ENCODE results near the genes WWTR1, RNF13 and IGSF10.

DNA sequence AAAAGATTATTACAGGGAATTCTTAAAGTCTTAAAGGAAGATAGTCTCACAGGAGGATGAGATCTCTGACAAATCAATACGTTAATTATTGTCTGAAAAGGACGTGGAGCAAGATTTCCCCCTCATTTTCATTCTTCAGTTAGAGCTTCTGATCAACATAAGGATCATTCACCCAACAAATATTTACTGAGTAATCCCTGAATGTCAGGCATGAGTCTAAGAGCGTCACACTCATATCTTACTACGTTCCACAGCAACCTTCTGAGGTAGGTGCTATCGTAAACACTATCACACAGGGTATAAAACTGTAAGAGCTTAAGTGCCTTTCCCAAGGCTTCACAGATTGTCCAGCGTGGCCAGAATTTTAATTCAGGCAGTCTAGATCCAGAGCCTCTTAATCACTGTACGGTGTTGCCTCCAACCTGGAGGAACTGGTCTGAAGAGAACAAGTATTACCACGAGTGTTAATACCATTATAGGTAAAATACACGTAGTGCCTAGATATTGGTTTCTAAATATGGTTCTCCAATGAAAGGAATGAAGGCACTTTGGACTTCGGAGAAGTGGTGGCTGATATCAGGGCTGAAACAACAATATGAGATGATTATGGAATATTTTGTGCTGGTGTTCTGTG, 10.6 kb upstream of the TM4SF1 start:
- PRO-cap = no peak

- PRO-cap = no peak
Measured at GRCh38 chr3:149615467-149615916, 42.3 kb downstream of the WWTR1 start.

DNA sequence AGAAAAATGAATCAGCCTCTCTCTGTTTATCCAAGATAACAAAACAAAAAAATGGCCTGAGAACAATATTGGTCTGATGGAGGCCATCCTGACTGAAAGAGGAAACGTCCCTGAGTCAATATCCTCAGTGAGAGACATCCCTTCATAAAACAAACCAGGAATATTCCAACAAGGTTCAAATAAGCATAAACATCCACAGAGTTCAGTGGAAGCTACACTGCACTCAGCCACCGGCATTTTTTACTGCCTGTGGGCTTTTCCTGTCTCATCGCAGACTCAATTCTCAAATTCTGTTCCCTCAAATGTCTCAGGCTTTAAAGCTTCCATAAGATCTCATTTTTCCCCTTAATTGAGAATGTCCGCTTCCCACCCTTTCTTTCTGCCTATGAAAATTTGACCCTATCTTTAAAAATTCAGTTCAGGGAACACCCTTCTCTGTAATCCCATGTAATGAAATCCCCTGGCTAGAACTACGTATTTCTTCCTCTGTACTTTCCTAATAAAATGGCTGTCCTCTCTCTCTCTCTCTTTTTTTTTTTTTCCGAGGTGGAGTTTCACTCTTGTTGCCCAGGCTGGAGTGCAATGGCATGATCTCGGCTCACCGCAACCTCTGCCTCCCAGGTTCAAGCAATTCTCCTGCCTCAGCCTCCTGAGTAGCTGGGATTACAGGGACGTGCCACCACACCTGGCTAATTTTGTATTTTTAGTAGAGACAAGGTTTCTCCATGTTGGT, 41.7 kb downstream of the WWTR1 start:
- PRO-cap = no peak

DNA sequence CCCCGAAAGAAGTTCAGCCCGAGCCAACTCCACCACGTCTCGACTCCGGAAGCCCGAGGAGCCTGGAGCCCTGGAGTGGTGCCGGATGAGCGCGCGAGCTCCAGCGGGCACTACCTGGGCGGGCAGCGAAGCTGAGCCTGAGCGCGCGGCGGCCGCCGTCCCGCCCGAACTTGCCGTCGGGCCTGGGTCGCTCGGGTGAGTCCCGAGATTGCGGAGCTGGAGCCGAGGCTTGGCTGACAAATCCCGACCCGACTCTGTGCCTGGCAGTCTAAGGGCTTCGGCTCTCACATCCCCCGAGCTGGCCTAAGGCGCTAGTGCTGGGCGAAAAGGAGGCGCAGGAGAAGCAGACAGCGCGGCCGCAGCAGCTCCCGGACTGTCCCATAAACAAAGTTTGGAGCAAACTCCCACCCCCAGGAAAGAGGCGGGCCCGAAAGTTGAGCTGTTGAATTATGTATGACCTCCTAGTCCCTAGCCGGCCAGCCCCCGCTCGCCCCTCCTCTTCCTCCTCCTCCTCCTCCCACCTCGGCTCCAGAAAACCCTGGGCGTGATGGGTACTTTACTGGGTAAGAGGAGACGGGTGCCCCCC, at the start of gene WWTR1:
Gene WWTR1, minus strand, starts transcription at position 375 of the 586 bp plus-strand sequence.
- PRO-cap = bidirectional peak, plus-strand start at position 287 of the sequence, minus-strand start at position 172 of the sequence; bidirectional peak, plus-strand start at position 531 of the sequence, minus-strand start at position 375 of the sequence

DNA sequence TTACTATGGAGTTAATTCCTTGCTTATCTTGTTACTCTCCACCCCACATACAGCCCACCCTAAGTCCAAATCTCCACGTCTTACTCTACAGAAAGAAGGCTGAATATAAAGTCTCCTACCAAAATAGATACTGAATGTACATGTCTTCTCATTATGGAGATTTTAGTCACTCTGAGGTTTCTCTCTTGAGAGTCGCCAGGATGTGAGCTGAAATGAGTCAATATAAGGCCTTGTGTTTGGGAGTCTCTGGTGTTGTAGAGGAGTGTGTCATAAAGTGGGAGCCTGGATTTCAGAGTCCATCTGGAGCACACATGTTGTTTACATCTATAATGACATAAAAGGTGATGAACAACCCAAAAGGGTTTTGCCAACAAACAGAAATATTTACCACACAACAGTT, 45.2 kb upstream of the WWTR1 start:
- PRO-cap = no peak

- PRO-cap = bidirectional peak, plus-strand start at chr3:149812530, minus-strand start at chr3:149812574; bidirectional peak, plus-strand start at chr3:149812744, minus-strand start at chr3:149812605; bidirectional peak, plus-strand start at chr3:149812812, minus-strand start at chr3:149812801; bidirectional peak, plus-strand start at chr3:149813238, minus-strand start at chr3:149812998
Measured at GRCh38 chr3:149812101-149813318, at the start of gene RNF13. Gene RNF13, plus strand, starts transcription at chr3:149813215.

DNA sequence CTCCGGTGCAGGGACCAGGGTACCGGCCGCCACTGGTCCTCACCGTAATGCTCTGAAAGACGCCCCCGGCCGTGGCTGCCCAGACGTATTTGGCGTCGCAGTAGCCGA, 159 bp downstream of the PFN2 start:
- PRO-cap = no peak

- PRO-cap = no peak
Measured at GRCh38 chr3:150235939-150236309, 172.2 kb upstream of the TSC22D2 start.

- PRO-cap = no peak
Measured at GRCh38 chr3:150278594-150278989, 129.5 kb upstream of the TSC22D2 start.

DNA sequence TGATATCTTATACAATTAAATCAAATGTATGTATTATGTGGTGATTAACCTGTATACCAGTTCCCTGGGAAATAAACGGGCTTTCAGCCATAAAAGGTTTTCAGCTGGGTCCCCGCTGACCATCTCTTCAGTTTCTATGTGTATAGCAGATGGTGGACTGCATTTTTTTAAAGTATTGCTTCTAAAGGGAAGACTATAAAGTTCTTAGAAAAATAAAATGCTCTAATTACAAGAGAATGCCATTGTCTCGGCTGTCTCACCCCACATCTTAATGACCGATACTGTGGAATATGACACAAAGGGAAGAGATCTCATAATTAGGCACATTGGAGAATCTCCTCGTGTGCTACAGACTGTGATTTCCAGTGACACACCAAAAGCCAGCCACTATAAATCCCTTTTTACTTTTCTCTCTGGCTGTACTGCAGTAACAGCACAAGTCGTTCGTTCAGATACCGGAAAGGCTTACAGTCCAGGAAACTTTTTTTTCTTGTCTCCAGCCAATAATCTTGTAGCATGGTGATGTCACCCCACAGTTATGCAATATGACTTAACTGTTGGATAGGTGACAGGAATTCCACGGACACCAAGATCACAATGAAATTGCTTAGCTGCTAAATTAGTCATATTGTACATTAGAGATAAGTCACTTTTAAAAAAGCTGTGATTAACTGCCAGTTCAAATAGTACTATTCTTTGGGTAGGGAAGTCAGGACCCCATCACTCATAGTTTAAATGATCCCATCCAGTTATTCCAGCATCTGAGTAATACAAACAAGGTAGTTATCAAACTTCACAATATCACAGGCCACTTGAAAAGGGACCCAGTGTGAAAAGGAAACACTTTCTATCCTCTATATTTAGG, 36.4 kb upstream of the TSC22D2 start:
- PRO-cap = unidirectional peak, minus-strand start at position 467 of the sequence

DNA sequence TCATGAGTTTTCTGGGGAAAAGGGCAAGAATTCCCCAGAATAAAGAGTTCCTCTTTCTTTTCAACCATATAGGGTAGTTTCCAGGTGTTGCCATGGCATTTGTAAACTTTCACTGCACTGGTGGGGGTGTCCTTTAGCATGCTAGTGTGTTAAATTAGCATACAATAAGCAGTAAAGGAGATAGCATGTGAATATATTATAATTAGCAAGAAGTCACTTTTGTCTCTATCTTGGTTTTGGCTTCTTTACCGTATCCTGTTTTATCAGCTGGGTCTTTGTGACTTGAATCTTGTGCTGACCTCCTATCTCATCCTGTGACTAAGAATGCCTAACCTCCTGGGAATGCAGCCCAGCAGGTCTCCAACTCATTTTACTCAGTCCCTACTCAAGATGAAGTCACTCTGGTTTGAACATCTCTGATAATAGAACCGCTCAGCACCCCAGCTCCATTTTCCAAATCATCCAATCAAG, 3.4 kb upstream of the SELENOT start:
- PRO-cap = no peak

- PRO-cap = no peak
Measured at GRCh38 chr3:150617349-150618009, 14.4 kb downstream of the SELENOT start.

DNA sequence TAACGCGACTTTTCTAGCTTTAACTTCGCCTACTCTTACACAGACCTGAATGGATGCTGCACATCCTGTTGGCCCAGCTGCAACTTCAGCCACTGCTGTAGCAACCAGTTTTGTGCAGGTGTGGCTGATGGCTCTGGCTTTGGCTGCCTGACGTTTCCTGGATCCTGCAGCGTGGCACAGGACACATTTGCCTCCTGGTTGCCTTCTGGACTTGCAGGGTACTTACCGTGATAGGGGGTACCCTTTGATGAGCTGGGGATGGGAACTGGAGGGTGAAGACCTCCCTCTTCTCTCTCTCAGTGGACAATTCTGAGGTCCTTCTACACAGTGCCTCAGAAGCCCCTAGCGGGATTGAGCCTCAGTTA, 20.3 kb upstream of the ERICH6 start:
- PRO-cap = no peak

- PRO-cap = no peak
Measured at GRCh38 chr3:150744570-150745086, 18.3 kb downstream of the SIAH2 start.

GRCh38 chr3:150890181-150890899, 14.9 kb downstream of the MINDY4B start:
- PRO-cap = no peak

- PRO-cap = no peak
Measured at GRCh38 chr3:151265074-151265273, 13.4 kb downstream of the P2RY14 start.

- PRO-cap = no peak
Measured at GRCh38 chr3:151265748-151266454, 12.4 kb downstream of the P2RY14 start.

DNA sequence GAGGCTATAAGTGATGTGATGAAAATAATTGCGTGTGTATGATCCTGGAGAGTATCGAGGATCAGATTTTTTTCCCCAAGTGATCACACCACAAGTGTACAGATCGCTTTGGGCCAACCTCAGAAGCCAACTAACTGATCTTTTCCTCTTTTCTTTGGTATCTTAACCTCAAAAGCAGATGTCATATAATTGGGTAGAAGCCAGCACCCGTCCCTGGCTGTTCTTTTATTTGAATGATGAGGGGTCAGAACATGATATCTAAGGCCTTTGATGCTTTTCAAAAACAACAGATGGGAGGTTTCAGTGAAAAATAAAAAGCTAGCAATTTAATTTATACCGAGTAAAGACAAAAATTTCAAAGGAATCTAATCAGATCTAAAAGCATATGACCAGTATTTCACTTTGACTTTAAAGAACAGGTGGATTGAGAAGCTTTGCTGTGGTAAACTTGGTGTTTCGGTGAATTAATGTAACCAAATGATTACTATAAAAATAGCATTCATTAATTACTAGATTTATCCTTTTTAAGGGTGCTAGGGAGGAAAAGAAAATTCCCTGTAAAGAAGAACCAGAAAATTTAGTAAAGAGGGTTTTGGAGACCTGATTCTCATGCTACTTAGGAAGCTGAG, 3.1 kb downstream of the P2RY14 start:
- PRO-cap = no peak

DNA sequence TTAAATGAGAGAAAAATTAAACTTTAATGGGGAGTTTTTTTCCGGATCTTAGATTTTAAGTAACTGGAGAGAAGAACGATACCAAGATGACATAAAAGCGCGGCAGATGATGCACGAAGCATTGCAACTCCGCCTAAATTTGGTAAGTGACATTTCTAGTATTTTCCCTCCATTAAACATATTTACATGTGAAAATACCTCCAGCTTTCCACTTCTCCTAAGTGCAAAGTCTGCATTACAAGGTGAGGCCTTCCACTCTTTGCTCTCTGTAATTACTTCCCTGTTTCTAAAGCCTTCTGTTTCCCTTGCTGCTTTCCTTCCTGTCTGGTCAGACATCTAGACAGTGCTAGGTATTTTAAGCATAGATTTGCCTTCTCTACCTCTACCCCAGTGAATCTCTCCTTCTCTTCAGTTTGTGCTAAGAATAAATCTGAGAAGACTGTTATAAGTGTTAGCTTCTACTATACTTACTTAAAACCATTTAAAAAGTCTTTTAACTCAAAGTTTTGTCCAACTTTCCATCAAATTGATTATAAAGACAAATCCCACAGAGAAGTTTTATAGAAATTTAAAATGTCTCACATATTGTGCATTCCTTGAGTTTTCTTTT, 1.8 kb downstream of the P2RY12 start:
- PRO-cap = no peak

GRCh38 chr3:151460173-151461434, at the start of gene IGSF10:
Gene IGSF10, minus strand, starts transcription at chr3:151461061.
- PRO-cap = no peak

Data from aorta (tissue), 1 donor.